Iris pigment epithelial cell (primary cell): ENCODE measurements around a stretch of chr14.

GRCh38 chr14:103488716-103489996 is 33.5 kb downstream of the CKB start:
- RRBS: no CpG with 5 or more reads among the region's 8 CpGs

GRCh38 chr14:103519627-103520441 is 2.8 kb downstream of the CKB start:
- RRBS: 88% methylated on average over 1 of the region's 32 CpGs

GRCh38 chr14:103527155-103527770 is 1.7 kb upstream of the TRMT61A start:
- RRBS: no CpG with 5 or more reads among the region's 8 CpGs

DNA sequence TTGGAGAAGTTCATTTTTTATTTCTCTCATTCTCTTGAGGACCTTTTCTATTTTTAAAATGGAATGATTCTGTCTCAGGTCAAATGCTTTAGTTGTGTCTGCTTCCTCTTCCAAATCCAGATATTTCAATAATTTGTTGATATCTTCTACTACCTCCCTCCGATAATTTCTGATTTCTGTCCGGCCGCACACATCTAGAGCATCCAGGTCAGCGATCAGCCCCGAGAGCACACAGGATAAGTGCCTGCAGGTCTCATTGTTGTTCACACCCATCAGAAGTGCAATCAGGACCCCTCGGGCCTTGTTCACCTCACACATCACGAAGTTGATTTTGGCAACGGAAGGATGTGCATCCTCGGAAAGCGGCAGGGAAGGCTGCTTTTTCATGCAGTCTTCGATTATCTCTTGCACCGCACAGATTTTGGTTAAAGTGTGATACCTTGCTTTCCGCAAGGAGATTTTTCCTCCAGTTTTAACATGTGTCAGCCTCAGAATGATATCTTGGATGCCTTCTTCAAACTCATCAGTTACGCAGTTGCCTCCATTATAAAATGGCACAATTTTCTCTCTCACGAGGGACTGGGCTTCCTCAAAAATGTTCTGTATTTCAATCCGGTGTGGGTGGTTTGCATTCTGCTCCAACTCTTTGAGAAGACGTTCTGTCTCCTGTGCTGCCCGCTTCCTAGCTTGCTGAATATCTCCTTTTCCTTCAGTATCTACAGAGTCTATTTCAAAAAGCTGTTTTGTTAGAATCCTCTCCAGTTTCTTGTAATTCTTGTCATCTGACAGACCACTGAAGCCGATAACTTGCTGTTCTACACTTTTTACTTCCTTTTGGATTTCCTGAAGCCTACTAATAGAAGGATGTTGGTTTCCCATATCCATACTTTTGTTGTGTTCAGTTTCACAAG is 1.9 kb downstream of the BAG5 start:
- RRBS: no CpG with 5 or more reads among the region's 19 CpGs

DNA sequence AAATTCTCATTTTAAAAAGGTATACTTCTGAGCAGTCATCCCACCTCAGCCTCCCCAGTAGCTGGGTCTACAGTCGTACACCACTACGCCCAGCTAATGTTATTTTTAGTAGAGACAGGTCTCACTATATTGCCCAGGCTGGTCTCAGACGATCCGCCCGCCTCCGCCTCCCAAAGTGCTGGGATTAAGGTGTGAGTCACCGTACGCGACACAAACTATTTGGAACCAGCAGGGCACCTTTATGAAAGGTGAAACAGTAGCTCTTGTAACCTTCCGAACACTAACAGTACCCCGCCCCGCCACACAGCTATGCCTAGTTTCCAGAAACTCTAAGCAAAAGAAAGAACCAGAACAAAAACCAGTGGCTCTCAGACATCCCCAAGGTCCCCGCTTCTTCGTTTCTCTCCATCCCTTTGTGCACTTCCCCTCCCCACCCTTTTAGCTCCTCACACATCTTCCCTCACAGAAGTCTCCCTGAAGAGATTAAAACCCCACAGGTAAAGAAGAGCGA is 1.1 kb downstream of the BAG5 start:
- RRBS: no CpG with 5 or more reads among the region's 15 CpGs

GRCh38 chr14:103576402-103577128 is 13.8 kb downstream of the COA8 start:
- RRBS: no CpG with 5 or more reads among the region's 10 CpGs

DNA sequence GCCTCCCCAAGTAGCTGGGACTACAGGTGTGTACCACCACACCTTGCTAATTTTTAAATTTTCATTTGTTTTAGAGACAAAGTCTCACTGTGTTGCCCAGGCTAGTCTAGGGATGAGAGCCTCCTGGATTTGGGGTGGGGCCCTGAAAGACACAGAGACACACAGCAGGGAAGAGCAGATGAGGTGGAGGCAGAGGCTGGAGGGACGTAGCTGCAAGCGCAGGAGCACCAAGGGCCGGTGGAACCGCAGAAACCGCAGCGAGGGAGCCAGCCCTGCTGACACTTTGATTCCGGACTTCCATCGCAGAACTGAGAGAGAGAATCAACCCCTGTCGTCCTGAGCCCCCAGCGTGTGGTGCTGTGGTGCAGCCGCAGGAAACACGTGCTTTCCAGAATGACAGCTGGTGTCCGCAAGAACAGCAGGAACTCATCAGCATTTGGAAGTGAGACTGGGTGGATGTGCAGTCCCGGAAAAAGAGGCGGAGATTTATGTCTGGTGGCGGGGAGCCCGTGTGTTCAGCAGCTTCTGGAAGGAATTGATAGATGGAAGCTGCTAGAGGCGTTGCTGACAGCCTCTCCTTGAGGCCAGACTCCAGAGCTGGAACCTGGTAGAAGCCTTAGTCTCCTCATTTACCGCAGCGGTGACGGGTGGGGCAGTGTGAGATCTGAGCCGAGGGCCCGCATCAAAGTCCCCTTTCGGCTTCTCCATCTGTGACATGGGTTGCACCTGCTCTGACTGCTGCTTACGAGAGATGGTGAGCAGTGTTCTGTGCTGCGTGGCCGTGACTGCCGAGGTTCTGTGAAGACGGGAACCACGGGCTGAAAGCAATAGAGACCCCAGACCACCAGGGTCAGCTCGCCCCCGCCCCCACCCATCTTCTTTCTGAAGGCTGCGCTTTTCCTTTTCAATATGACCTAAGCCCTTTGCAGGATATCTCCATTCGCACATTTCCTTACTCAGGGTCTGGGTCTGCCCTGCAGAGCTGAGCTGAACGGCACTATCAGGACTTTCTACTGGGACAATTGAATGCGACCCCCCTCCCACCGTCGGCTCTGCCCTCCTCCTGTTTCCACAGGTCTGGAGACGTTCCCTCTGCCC is 21.8 kb upstream of the KLC1 start:
- RRBS: 3% methylated on average over 5 of the region's 39 CpGs

DNA sequence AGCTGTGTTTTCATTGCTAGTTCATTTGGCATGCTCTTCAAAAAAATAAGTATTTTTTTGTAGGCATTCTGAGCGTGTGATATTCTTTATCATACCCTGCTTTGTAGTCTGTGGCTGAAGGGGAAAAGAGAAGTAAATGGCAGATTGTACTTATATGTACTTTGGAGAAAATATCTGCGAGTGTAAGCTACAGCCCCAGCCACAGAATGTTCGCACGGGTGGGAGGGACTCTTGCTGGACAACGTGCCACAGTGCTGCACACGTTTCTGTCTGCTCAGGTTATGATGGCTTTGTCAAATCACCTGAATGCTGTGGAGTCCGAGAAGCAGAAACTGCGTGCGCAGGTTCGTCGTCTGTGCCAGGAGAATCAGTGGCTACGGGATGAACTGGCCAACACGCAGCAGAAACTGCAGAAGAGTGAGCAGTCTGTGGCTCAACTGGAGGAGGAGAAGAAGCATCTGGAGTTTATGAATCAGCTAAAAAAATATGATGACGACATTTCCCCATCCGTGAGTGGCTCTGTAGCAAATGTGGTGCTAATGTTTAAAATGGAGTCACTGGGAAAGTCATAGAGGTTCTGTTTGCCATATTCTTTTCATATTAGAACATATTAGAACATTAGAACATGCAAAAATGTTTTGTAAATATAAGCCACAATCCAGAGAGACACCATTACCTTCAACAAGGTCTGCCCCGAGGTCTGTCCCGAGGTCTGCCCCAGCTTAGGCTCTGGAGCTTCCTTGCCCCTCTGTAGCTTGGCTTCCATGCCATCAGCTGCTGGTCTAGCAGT is 28.5 kb downstream of the KLC1 start:
- RRBS: no CpG with 5 or more reads among the region's 17 CpGs

GRCh38 chr14:103763597-103764158 is 48.1 kb downstream of the ZFYVE21 start:
- RRBS: no CpG with 5 or more reads among the region's 4 CpGs

GRCh38 chr14:103867247-103868383 is 20.2 kb upstream of the PPP1R13B start:
- RRBS: no CpG with 5 or more reads among the region's 25 CpGs

DNA sequence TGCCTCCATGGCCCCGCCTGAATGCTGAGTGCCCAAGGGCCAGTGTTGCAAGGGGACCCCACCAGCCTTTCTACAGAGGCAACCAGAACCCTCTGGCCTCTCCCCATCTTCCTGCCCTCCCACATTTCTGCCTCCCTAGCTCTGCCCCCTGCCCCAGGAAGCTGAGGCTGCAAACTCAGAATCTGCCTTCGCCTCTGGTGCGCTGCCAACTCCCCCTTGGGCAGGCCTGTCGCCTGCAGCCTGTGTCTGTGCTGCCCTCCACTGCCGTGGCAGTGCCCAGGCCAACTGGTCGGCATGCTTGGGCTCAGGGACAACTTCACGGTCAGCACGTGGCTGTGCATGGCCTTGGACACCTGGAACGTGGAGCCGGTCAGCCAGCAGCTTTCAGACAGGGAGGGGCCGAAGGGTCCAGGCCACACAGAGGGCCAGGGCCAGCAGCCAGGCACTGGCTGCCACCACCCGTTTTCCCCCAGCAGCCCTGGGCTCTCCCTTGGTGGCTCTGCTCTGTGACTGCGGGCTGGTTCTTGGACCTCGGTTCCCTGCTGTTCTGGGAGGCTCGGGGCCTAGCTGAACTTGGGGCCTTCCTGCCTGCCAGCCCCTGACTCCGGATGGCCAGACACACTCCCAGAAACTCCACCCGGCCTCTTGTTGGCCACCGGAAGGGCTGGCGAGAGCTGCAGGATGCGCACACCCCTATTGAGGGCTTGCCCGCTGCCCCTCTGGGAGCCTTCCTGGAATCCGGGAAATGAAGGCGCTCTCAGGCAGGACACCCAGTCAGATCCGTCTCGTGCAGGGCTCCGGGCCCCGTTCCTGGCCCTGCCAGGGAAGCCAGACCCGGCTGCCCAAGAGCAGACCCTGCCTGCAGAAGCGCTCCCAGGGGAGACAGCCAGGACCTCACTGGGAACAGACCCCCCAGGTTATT is 34.1 kb upstream of the PPP1R13B start:
- RRBS: 89% methylated on average over 11 of the region's 29 CpGs

- RRBS: no CpG with 5 or more reads among the region's 8 CpGs
Observed at GRCh38 chr14:103908408-103909018, 12.8 kb downstream of the ATP5MJ start.

- RRBS: no CpG with 5 or more reads among the region's 3 CpGs
Observed at GRCh38 chr14:103931489-103931960, 3.3 kb downstream of the TDRD9 start.

GRCh38 chr14:104086245-104086690 is 768 bp downstream of the ASPG start:
- RRBS: no CpG with 5 or more reads among the region's 13 CpGs

DNA sequence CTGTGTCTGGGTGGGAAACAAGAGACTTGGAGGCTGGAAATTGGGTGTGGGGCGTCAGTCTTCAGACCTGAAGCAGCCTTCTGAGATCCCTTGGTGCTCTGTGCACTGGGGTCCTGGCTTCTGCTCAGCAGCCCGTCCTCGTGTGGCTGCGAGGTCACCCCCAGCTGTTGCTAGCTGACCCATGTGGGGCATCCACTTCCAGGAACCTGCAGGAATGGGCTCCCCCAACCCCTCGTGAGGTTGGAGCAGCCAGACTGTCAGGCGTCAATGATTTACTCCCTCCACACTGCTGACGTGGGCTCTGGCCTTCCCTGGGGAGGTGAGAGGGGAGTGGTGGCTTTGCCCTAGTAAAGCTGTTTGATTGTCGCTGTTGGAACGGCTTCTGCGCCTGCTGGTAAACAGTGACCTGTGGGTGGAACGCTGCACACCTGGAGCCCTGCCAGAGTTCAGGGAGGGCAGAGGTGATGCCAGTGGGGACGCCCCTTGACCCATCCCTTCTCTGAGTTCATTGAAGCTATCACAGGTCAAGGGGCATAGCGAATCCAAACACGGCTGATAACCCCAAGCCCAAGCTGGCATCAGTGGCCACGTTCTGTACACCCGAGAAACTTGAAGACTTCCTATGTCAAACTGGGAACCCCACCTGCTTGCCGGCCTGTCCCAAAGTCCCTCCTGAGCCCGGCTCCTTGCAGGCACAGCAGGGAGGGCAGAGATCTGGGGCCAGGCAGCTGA is 2.5 kb downstream of the ASPG start:
- RRBS: 85% methylated on average over 1 of the region's 18 CpGs

DNA sequence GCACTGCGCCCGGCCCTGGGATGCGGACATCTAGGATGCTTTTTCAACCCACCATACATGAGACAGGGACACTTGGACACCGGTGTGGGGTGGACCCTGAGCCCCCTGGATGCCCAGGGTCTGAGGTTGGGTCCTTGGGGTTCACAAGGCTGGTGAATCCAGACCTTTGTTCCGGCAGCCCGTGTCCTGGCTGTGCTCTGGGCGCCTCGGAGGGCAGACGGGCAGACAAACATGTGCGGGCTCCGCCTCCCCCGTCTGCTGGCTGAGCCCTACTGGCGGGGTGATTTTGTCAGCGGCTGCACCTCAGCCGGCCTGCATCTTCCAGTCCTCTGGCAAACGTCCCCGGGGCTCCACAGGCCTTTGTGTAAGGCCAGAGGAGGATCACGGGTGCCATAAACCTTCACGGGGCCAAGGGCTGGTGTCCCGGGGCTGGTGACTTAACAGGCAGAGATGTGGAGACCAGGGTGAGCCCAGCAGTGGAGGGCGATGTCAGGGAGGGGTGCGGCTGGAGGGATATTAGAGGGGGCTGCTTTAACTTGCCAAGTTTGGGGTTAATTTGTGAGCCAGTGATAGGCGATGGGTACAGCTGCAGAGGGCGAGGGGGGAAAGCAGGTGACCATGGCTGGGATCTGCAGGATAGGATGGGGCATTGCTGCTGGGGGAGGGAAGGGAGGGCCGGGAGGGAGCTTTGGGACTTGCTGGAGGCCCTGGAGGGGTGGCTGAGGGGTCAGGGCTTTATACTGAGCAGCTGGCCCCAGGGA is 5.8 kb downstream of the ASPG start:
- RRBS: 36% methylated on average over 9 of the region's 25 CpGs

DNA sequence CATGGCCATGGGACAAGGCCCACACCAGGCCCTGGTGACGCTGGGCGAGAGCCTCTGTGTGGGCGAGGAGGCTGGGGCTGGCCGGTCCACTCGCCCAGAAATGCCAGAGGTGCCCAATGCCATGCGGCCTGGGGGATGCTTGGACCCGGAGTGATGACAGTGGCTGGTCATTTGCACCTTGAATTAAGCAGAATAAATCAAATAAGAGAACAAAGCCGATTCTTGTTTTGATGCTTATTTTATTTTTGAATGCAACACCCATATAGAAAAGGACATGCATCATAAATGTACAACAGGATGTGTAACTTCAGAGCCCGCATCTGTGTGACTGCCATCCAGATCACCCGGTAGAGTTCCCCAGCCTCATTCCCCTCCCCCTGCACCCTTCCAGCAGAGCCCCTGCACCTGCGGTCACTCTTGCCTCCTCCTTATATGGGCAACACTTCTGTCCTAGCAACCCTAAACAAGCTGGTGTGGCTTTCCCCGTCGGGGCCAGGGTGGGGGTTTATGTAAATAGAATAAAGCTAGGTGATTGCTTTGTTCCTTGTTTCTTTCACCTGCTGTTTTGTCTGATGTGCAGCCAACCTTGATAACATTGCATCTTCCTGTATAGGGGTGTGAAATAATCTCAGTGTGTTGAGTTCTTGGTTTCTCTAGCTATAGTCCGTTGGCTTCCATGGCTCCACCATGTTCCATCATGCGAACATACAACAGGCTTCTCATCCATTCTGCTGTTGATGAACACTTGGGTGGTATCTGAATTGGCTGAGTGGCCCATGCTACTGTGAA is 102.0 kb downstream of the KIF26A start:
- RRBS: 83% methylated on average over 4 of the region's 15 CpGs

DNA sequence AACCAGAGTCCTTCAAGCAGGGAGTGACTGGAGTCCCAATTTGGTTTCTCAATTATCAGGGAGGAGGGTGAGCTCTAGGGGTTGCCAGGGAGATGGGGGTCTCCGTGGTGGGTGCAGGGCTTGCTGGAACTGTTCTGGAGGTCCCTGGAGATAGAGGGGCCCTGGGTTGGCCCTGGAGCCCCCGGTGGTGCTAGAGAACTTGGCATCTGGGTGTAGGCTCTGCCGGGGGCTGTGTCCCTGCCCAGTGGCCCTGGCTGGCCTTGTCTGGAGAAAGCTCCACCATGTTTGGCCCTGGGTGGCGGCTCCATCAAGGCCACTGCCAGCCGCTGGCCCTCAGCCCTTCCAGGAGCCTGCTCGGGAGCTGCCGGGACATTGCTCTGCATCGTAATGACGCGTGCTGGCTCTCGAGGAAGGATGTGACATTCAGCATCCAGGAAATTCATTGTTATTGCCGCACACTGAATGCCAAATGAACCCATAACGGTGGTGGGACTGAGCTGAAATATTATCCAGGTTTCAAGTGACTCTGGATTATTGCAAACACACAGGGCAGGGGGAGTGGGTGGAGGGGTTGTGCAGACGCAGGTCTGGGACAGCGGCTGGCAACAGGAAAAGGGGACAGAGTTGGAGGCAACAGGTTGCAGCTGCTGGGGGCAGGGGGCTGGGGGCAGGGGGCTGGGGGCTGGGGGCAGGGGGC is 215.9 kb downstream of the KIF26A start:
- RRBS: no CpG with 5 or more reads among the region's 15 CpGs

- RRBS: no CpG with 5 or more reads among the region's 23 CpGs
Observed at GRCh38 chr14:104679923-104680790, 9.3 kb upstream of the INF2 start.

- RRBS: 53% methylated on average over 4 of the region's 14 CpGs
Observed at GRCh38 chr14:104712365-104712709, 11.7 kb upstream of the ADSS1 start.